Parotid gland (tissue), 1 donor: ENCODE measurements around a stretch of chr2.

DNA sequence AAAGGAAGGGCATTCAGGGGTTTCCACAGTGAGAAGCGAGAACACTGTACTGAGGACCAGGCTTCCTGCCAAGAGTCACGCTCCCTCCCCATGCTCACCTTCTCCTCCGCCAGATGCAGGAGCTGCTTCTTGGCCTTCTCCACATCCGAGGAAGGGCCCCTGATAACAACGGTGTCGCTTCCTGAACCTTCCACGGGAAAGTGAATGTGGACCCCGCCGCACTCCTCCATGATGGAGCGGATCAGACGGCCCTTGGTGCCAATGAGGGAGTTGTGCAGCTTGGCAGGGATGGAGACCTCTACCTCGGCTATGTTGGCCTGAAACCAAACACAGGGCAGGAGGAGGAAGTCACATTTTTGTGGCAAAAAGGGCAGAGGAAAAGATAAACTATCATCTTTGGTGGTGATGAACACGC is 53.9 kb downstream of the ANO7 start:
- PRO-cap = no peak

- PRO-cap = no peak
Observed at GRCh38 chr2:241309720-241310189, 5.7 kb downstream of the HDLBP start.

GRCh38 chr2:241364808-241365198 is 8.7 kb downstream of the FARP2 start:
- PRO-cap = no peak

- PRO-cap = no peak
Observed at GRCh38 chr2:241453950-241454597, 54.3 kb downstream of the STK25 start.

- PRO-cap = no peak
Observed at GRCh38 chr2:241489836-241490834, 18.2 kb downstream of the STK25 start.

- PRO-cap = no peak
Observed at GRCh38 chr2:241494580-241495162, 13.7 kb downstream of the STK25 start.

- PRO-cap = no peak
Observed at GRCh38 chr2:241552113-241552675, 6.4 kb upstream of the BOK start.

- PRO-cap = no peak
Observed at GRCh38 chr2:241664910-241665483, 21.6 kb downstream of the DTYMK start.

DNA sequence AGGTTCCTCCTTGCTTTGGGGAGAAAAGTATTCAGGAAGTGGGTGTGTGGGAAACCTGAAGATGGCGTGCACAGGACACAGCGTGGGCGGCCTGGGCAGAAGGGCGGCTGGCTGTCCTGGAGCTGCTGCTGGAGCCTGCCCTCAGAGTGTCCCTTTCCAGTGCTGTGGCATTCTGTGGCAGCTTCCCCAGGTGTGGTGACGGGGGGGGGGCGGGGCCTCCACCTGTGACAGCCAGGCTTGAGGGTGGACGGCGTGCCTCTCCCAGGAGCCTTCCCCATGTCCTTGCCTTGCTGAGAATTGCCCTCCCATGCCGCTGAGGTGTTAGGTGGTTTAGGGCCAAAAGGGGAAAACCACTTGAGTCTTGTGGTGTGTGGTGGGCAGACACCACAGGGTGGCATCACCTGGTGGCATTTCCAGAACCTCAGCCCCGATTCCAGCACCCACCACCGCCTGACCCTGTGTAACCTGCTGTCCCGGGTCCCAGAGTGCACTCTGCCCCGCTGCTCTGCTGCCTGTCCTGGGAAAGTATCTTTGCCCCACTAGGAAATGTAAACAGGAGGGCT is 13.7 kb downstream of the DTYMK start:
- PRO-cap = no peak

- PRO-cap = no peak
Observed at GRCh38 chr2:241770282-241770918, 6.2 kb upstream of the GAL3ST2 start.

- PRO-cap = no peak
Observed at GRCh38 chr2:241797324-241798077, 11.5 kb upstream of the NEU4 start.

DNA sequence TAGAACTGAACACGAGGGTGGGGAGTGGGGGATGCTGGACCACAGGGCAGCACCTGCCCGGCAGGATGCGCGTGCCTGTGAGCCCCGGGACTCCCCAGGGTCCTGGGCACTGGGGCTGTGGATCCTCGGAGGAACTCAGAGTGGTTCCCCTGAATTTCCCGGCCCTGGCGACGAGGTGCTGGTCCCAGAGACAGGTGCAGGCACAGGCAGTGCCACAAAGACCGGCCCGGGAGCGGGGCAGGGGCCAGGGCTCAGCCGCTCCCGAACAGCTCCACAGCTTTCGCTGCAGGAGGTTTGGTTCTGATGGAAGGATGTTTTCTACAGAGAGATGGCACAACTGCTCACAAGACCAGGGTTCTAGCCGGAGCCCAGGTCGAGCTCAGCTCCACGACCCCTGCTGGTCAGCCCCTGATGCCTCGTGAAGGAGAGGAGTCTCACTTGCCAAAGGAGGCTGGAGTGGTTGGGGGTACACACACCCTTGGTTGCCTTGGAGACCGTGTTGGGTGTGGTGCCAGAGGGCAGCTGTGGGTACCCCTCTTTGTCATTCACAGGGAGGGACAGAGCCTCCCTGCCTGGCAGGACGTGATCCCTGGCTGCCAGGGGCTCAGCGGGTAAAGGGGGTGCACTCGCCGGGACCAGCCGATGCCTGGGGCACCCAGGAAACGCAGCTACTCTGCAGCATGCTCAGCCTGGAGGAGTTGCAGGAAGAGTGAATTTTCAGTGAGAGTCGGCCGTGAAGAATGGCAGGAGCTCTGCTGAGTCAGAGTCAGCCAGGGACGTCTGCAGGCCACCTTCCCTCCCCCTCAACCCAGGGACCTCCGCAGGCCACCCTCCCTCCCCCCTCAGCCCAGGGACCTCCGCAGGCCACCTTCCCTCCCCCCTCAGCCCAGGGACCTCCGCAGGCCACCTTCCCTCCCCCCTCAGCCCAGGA is 4.3 kb upstream of the NEU4 start:
- PRO-cap = no peak

- PRO-cap = no peak
Observed at GRCh38 chr2:241809930-241810358, 951 bp downstream of the NEU4 start.

DNA sequence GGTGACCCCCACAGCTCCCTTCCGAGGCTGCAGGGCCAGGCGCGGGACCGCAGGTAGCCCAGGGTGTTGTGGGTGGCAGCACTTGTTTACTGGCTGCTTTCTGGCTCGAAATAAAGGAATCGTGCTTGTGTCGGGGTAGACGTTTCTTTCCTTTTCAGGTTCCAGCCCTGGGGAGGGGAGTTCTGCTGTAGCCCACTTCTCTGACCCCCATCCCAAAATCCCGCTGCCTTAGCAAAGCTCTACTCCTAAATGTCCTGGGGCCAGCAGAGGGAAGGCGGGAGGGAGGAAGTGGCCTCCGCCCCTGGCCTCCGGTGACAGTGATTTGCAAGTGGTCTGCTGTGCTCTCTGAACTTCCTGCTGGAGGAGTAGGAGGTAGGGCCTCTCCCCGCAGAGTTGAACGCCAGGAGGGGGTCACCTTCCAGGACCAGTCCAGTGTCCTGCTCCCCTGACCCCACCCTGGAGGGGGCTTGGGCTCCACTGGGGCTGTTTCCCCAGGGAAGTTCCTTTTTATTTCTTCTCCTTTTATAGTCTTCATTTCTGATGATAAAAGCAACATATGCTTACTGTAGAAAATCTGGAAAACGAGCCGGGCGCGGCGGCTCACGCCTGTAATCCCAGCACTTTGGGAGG is 8.4 kb downstream of the NEU4 start:
- PRO-cap = no peak

DNA sequence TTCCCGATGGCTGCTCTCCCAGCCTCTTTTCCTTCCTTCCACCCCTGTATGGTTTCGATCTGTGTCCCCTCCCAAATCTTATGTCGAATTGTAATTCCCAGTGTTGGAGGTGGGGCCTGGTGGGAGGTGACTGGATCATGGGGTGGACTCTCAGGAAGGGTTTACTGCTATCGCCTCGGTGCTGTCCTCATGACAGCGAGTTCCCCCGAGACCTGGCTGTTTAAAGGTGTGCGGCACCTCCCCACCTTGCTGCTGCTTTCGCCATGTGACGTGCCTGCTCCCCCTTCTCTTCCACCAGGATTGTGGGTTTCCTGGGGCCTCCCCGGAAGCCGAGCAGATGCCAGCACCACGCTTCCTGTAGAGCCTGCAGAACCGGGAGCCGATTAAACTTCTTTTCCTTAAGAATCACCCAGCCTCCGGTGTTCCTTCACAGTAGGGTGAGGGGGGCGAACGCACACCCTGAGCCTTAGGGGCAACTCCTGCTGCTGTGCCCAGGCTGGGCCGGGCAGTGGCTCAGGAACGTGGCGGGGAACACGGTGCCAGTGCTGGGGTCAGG is 12.4 kb downstream of the NEU4 start:
- PRO-cap = bidirectional peak, plus-strand start at position 430 of the sequence, minus-strand start at position 259 of the sequence

DNA sequence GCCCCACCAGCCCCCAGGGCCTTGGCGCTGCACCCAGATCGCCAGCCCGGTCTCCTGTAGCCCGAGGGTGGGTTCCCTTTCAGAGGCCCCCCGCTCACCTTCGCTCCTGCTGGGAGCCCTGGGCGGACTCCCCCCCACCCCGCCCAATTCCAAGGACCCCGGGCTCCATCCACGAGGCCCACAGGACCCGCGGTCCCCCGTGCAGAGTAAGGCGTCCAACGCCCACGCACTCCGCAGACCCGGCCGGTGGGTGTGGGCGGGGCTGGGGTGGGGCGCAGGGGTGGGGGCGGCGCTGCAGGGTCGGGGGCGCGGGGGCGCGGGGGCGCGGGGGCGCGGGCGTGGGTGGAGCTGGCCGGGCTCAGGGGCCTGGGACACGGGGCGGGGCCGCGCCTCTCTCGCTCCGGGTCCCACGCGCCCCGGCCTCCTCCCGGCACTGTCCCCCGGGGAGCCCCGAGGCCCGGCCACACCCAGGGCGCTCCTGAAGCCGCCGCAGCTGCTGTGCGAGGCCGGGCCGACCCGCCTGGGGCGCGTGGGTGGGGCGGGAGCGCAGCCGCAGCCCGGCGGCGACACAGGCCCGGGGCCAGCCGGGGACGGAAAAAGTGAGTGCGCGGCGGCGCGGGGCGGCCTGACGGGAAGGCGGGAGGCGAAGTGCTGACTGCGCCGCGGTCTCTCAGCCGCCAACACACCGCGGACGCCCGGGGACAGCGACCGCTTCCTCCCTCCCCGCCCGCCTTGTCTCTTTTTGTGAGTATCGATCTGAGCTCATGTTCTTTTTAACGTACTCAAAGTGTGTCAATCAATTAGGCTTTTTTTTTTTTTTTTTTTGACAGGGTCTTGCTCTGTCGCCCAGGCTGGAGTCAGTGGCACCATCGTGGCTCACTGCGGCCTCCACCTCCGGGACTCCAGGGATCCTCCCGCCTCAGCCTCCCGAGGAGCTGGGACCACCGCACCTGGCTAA is 14.7 kb downstream of the PDCD1 start:
- PRO-cap = unidirectional peak, plus-strand start at position 623 of the sequence

- PRO-cap = no peak
Observed at GRCh38 chr2:241885895-241886714, 14.2 kb downstream of the FAM240C start.

DNA sequence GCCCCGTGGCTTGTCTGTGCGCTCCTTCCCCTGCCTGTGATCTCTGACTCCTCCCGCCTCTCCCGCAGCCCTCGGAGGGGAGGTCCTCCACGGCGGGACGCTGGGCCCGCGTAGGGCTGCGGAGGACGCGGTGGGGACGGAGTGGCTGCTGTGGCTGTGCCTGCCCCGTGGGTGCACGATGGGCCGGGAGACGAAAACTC is 36.4 kb upstream of the FAM240C start:
- PRO-cap = no peak

- PRO-cap = no peak
Observed at GRCh38 chr2:241983163-241983689, 83.0 kb upstream of the FAM240C start.

DNA sequence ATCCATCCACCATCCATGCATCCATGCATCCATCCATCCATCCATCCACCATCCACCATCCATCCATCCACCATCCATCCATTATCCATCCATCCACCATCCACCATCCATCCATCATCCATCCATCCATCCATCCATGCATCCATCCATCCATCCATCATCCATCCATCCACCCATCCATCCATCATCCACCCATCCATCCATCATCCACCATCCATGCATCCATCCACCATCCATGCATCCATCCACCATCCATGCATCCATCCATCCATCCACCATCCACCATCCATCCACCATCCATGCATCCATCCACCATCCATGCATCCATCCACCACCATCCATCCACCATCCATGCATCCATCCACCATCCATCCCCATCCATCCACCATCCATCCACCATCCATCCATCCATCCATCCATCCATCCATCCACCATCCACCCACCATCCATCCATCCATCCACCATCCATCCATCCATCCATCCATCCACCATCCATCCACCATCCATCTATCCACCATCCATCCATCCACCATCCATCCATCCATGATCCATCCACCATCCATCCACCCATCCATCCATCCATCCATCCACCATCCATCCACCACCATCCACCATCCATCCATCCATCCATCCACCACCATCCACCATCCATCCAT is 89.8 kb upstream of the FAM240C start:
- PRO-cap = no peak